SJSA1 (cell line): ENCODE data around the genes TLR6 and KLHL5.

DNA sequence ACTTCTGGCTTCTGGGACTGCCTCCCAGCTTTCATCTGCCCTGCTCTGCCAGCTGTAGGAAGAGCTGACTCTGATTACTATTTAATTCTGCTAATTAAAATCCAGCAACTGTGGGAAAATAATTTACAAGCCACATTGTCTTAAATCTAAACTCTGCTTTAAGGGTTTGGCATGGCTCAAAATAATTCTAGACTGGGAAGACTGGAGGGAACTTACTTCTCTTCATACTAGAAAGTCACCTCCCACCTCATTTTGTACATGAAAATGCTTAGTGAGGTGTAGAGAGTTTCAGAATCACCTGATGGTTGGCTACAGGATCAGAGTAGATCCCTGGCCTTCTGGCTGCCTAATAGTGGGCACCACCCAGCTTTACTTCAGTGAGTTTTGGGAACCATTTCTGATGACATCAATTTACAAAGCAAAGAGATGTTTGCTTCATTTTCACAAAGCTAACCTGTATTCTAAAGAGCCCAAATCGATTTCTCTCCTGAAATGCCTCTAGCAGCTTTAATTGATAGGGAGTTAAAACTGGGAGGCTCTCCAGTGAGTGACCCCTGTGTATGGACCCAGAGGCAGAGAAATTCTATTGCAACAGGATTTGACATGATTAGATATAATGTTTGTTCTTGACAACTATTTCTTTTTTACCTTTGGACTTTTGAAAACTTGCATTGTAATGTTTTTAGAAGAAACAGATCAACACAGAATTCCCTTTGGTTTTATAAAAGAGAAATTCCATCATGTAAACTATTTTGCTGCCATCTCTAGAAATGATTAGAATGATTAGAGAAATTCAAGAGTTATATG lies 180.5 kb downstream of the PTTG2 start:
- RAMPAGE, long total RNA: no peak

DNA sequence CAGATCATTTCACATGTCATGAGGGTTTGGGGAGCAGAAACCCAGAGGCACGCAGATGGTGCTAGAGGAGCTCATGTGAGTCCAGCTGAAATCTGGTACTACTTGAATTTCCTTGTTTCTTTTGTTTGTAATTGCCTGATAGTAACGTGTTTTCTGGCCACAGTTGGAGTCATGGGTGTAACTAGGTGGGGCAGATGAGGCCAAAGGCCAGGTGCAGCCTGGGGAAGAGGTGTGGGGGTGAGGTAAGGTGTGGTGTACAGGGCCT lies 271.4 kb downstream of the PTTG2 start:
- RAMPAGE, long total RNA: no peak

DNA sequence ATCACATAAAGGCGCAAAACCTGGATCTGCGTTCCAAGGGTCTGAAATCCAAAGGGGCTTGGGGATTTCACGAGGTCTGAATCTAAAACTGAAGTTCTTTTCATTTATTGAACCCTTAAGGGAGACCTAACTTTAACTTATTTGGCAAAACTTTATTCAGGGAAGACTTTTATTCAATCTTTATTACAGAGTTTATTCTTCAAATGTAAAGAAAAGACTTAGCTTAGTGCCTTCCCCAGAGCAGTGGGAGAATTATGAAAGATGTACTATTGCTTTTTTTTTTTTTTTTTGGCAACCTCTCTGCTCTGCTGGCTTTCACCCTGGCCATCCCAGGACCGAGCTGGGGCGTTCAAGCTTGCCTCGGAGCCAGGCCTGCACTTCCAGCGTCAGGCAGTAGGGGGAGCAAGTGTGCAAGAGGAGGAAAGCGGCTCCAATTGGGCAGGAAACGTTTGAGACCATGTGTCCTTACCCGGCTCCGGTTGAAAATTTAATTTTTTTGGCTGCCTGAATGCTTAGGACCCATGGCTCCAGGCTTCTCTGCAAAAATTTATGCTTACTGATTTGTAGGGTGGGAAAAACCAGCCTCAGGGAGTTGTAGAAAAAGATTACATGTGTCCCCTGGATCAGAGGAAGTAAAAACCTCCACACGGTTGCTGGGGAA lies 344.3 kb upstream of the KLF3 start:
- RAMPAGE, long total RNA: no peak

- RAMPAGE, long total RNA: no peak
Observed at GRCh38 chr4:38328201-38328706, 335.7 kb upstream of the KLF3 start.

DNA sequence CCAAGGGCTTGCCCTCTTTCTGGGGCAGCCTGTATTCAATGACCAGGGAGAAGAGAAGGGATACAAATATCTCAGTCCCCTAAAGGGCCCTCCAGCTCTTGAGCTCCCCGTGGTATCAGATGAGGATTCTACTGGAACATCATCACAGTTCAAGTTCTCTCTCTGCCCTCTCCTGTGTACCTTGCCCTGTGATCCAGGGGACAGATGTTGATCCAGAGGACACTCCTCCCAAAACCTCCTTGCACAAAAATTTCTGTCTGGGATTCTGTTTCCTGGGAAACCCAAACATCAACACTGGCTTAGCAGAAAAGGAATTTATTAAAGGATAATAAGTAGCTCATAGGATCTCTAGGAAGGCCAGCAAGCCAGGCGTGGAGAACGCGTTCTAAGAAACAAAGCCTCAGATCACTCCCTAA lies 296.3 kb upstream of the KLF3 start:
- RAMPAGE, long total RNA: no peak

DNA sequence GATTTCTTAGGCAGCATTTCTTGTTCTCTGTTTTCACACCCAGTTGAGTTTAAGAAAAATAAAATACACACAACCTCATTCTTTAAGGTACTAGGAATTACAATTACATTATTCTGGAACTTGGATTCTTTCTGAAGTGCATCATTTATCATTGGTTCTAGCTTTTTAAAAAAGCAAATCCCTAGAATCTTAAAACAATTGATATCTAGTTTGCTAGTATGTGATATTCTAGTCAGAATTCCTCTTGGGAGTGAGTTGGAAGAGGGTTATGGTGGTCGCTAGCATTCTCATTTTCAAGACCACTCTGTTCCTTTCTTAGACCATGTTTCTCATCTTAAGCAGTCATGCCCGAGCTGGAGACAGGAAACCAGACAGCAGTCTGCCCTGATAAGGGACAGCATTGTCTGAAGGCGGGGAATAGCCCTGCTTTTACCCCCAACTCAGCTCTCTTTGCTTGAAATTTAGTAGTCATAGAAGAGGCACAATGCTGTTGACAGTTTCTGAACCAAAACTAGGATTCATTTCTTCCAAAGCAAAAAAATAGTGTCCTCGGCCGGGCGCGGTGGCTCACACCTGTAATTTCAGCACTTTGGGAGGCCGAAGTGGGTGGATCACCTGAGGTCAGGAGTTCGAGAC lies 5.2 kb downstream of the KLF3 start:
- RAMPAGE, long total RNA: no peak

GRCh38 chr4:38676079-38676702 lies 12.2 kb downstream of the KLF3 start:
- RAMPAGE, long total RNA: no peak

DNA sequence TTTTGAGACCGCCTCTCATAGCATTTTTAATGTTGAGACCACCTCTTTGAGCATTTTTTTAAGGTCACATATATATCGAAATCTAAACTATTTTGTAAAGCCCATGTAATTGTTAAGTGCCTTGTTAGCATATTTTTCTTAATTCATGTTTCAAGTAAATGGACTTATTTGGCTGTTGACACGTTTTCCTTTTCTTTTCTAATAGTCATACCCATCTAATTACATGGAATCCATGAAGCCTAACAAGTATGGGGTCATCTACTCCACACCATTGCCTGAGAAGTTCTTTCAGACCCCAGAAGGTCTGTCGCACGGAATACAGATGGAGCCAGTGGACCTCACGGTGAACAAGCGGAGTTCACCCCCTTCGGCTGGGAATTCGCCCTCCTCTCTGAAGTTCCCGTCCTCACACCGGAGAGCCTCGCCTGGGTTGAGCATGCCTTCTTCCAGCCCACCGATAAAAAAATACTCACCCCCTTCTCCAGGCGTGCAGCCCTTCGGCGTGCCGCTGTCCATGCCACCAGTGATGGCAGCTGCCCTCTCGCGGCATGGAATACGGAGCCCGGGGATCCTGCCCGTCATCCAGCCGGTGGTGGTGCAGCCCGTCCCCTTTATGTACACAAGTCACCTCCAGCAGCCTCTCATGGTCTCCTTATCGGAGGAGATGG lies 24.5 kb downstream of the KLF3 start:
- RAMPAGE, long total RNA: no peak

- RAMPAGE, long total RNA: no peak
Observed at GRCh38 chr4:38695289-38696218, 31.6 kb downstream of the KLF3 start.

DNA sequence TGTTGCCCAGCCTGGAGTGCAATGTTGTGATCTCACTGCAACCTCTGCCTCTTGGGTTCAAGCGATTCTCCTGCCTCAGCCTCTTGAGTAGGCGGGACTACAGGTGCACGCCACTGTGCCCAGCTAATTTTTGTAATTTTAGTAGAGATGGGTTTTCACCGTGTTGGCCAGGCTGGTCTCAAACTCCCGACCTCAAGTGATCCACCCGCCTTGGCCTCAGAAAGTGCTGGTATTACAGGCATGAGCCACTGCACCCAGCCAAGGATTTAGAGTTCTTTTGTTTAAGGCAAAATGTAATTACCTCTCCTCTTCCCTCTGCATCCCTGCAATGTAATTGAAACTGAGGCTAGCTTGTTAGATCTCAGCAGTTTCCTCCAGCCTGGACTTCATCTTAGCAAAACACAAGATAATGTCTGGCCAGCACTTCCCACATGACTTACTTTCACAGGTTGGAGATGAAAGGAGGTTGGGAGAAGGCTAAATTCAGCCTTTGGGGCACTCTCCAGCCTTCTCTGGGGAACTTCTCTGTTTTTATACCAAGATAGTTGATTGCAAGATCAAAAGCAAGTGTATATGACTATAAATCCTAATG lies 37.8 kb downstream of the KLF3 start:
- RAMPAGE, long total RNA: no peak

DNA sequence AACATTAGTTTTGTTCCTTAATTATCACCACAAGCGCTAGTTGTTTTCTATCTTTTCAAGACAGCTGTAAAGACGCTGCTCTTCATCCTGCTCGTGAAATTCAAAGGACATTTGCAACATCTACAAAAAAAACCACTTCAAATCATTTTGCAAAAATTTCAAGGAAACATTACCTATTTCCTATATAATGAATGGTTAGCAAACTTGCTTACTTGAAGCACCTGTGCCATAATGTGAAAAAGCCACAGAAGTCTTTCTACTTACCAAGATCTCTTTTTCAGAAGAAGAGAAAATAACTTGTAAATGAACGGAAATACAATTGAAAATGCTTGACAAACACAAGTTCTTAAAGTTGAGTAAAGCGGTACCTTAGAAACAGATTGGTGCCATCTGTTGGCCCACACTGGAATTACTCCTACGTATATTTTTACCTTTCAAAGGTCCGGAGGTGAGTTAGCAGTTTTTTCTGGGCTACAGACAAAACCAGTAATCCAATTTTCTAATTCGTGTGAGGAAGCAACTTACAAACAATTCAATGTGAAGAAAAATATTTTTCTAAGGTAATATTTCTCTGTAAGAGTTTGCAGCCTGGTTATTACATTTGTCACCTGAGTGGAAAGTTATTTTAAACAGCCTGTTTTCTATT lies at the start of gene TLR6:
TSS of gene TLR6 (minus strand) at position 321 of the 646 bp plus-strand sequence.
- RAMPAGE, long total RNA: no peak

GRCh38 chr4:38931097-38931772 lies 63.6 kb downstream of the FAM114A1 start:
- RAMPAGE, long total RNA: no peak

- RAMPAGE, long total RNA: no peak
Observed at GRCh38 chr4:39062019-39063002, at the start of gene KLHL5. Gene KLHL5 (plus strand): TSS chr4:39062232.

- RAMPAGE, long total RNA: no peak
Observed at GRCh38 chr4:39125013-39125637, 57.2 kb upstream of the WDR19 start.

DNA sequence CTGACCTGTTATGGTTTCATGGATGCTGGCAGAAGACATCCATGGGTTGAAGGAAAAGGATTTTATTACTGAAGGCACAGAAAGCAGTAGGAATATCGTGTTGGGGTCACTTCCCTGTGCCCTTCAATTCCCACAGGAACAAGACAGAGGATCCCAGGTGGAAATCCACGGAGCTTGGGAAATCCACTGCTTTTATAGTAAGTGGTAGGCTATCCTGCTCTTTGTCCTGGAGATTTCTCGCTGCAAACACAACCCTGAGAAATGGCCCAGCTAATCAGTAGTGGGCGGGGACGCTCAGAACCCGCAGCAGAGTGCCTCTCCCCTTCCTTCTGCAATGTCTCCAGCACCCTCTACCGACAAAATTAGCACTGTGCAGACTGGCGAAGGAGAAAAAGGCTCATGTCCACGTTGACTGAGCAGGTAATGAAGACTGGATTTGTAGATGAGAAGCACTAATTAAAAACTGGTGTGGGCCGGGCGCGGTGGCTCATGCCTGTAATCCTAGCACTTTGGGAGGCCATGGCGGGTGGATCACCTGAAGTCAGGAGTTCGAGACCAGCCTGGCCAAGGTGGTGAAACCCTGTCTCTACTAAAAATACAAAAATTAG lies 47.1 kb upstream of the WDR19 start:
- RAMPAGE, long total RNA: no peak

DNA sequence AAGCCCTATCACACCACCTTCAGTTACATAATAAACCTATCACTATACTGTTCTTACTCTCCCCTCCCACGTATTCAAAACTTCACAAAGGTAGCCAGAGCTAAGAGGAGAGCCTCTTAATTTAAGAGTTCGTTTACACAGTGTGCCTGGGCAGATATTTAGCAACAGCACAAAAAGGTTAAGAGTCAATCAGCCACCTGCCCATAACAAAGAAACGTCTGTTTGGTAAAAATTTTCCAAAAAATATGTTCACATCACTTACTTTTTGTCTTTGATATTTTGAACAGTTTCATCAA lies 25.0 kb downstream of the RFC1 start:
- RAMPAGE, long total RNA: no peak

GRCh38 chr4:39366888-39367071 lies 618 bp upstream of the RFC1 start:
- RAMPAGE, long total RNA: no peak

- RAMPAGE, long total RNA: no peak
Observed at GRCh38 chr4:39410300-39411016, 3.7 kb downstream of the KLB start.

DNA sequence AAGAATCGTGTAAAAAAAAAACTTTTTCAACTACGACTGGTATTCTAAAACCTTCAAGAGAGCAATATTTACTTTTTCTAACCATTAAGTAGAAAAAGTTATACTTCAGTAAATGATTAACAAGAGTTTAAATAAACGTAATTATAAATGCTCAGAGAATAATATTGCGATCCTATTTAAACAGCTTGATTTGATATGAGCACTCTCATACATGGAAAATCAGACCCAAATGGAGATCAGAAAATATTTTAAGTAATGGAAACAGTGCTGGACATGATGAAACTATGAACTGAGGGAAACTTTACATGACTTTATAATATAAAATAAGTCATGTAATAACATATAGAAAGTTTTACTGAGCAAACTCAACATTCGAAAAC lies 12.4 kb downstream of the KLB start:
- RAMPAGE, long total RNA: no peak

- RAMPAGE, long total RNA: no peak
Observed at GRCh38 chr4:39532447-39533221, 5.4 kb upstream of the UGDH start.